Endometrial microvascular endothelial cells (primary cell): ENCODE data around the genes SLC38A8 and WFDC1.

GRCh38 chr16:84042780-84043038 lies at the start of gene SLC38A8:
Gene SLC38A8, minus strand, starts transcription at chr16:84042795.
- RAMPAGE, long total RNA: no peak

GRCh38 chr16:84091372-84091846 lies 25.3 kb downstream of the MBTPS1 start:
- RAMPAGE, long total RNA: no peak

DNA sequence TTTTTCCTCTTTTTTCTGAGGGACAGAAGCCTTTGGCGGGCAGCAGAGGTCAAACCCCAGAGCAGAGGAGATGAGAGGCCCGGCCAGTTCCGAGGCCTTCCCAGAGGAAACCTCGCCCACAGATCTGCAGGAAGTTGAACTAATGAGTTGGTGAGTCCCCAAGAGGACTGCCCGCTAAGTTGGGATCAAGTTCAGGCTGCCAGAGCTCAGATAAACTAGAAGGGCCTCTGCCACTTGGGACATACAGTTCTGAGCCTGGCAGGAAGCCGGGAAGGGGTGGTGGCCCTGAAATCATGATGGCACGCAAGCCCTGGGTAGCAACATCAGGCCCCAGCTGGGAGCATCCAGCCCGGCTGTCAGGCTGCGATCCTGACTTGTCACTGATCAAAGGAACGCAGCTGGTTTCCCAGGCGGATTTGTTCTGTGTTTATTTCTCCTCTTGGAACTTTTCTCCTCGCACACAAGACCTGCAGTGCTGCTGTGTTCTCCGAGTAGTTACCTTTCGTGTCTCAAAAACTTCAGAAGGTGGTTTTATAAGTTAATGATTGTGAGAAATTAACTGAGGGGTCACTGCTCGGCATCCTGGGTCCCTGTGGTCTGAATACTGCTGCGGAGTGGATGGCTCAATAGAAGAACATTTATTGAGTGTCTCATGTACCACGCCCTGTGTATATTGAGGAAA lies 8.0 kb upstream of the WFDC1 start:
- RAMPAGE, long total RNA: no peak

DNA sequence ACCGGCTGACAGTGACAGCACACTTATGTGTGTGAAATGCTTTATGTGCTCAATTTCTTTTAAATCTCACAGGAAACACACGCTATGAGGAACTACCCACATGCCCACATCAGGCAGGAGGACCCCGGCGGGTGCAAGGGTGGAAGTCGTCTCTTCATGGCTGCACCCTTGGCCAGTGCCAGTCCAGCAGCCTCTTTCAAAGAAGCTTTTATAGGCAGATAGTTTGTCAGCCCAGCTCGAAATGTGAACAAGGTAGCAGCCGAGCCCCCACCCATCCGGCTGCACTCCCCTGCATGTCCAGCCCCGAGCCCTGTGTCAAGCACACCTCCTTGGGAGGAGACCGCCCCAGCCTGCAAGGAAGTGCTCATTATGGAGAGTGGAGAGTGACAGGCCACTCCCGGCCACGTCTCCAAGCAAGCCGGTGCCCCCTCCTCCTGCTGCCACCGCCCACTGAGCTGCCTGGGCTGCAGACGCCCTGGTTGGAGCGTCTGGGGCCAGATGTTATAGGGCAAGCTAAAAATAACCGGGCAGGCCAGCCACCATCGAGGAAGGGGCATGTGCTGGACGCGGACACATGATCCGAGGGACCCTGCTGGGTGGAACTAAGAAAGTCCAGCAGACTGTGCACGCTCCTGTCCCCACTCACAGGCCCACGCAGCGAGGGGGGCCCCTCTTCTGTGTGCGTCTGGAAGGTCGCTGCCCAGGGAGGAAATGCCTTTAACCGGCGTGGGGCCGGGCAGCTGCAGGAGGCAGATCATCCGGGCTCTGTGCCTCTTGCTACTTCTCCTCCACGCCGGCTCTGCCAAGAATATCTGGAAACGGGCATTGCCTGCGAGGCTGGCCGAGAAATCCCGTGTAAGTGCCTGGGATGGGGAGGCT lies at the start of gene WFDC1:
TSS of gene WFDC1 (plus strand) at position 618 of the 879 bp plus-strand sequence.
- RAMPAGE, long total RNA: no peak

DNA sequence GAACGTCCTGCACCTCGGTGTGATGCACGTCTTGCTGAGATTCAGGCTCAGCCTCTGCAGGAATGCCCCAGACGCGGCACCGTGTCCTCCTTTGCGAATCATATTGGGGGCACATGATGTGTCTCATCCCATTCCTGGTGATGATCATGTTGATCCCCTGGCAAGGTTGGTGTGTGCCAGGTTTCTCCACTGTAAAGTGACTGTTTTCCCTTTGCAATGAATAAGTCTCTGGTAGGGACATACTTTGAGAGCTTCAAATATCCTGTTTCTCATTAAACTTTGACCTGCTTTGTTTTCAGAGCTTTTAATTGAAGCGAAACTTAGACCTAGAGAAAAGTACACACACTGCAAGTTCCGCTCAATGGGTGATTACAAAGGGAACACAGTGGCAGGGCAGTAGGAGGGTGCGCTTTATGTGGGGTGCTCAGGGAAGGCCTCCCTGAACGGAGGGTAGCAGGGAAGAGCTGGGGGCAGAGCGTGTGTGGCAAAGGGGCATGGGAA lies 9.6 kb upstream of the ATP2C2 start:
- RAMPAGE, long total RNA: no peak

DNA sequence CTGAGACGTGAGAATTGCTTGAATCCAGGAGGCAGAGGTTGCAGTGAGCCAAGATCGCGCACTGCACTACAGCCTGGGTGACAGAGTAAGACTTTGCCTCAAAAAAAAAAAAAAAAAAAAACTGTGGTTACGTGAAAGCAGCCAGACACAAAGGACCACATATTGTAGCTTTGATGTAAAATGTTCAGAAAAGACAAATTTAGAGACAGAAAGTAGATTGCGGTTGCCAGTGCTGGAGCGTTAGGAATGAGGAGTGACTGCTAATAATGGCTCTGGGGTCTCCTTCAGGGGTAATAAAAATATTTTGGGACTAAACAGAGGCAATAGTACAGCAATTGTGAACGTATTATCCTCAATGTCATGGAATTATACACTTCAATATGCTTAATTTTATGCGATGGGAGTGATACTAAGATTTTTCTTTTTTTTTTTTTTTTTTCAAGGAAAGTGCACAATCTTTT lies 4.1 kb upstream of the MEAK7 start:
- RAMPAGE, long total RNA: no peak

GRCh38 chr16:84537614-84538259 lies 33.3 kb upstream of the MEAK7 start:
- RAMPAGE, long total RNA: no peak

DNA sequence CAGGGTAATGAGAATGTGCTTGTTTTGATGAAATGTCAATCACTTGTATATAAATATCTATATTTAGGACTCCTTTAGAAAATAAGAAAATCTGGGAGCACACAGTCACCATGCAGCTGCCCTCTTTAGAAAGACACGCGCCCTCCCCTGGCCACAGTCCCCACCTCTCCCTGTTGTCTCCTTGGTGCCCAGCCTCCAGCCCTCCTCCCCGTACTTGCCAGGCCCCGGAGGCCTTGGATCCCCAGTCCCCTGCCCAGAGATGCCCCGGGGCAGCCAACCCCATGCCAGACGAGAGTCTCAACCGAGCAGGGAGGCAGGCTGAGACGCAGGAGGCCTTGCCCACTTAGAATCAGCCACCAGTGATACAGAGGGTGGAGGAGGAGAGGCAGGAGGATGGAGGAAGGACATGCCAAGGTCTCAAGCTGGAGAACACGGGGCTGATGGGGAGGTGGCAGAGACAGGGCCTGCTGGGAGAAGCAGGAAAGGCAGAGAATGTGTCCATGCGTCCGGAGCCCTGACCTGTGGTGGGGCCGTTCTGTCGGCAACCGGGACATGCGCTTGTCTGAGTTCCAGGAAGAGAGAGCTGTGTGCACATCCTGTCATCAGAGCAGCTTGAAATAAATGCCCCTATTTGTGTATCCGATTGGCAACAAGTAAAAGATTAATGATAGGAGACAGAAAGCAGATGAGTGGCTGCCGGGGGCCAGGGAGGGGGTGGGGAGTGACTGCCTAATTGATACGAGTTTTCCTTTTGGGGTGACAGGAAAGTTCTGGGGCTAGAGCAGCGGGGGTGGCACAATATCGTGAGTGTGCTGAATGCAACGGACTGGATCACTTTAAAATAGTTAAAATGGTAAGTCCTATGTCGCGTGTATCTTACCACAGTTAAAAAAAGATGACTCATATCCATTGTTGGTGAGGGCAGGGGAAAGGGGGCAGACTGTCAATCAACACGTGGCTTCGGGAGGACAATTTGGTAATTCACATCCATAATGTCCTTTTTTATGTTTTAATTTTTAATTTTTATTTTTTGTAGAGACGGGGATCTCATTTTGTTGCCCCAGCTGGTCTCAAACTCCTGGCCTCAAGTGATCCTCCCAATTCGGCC lies 44.7 kb upstream of the MEAK7 start:
- RAMPAGE, long total RNA: no peak

DNA sequence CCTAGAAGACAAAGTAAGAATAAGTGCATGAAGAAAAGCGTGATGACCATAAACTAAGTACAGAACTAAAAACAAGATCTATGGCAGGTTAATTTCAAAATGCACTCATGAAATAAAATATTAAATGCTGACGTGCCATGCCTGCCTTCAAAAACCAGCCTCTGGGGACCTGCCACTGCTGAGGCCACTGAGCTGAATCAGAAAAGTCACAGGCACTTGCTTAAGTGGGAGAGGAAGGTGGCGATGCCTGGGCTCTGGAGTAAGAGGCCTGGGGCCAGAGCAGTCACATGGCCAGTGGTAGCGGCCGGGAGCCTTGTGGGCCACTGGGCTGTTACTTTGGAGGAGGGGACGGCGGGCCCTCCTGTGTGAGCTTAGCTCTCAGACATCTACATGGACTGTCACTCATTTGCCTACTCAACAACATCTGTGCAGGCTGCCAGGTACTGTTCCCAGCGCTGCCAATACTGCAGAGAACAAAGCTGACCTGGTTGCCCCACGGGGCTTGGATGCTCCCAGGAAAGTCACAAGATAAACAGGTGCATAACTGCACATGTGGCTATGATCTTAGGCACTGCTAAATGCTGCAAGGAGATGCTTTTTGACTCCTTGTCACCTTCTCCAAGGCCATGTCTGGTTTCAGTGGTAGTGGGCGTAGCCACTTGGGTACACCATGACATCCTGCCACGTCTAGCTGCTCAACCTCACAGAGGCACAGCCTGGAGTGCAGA lies 11.7 kb downstream of the COTL1 start:
- RAMPAGE, long total RNA: no peak

GRCh38 chr16:84737630-84738300 lies 38.0 kb downstream of the USP10 start:
- RAMPAGE, long total RNA: no peak

GRCh38 chr16:84776115-84776318 lies 43.8 kb upstream of the CRISPLD2 start:
- RAMPAGE, long total RNA: no peak

DNA sequence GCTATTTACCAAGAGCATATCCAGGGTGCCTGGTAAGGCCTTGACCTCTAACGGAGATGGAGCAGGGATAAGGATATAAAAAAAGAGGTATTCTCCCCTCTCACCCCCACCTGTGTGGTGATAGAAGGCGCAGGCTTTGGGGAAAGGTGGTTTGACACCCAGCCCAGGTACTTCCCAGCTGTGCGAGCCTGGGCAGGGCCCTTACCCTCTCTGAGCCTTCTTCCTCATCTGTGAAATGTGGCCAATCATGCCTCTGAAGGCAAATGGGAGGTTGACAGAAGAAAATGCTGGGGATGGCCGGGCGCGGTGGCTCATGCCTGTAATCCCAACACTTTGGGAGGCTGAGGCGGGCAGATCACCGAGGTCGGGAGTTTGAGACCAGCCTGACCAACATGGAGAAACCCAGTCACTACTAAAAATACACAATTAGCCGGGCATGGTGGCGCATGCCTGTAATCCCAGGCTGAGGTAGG lies 43.6 kb downstream of the CRISPLD2 start:
- RAMPAGE, long total RNA: no peak

DNA sequence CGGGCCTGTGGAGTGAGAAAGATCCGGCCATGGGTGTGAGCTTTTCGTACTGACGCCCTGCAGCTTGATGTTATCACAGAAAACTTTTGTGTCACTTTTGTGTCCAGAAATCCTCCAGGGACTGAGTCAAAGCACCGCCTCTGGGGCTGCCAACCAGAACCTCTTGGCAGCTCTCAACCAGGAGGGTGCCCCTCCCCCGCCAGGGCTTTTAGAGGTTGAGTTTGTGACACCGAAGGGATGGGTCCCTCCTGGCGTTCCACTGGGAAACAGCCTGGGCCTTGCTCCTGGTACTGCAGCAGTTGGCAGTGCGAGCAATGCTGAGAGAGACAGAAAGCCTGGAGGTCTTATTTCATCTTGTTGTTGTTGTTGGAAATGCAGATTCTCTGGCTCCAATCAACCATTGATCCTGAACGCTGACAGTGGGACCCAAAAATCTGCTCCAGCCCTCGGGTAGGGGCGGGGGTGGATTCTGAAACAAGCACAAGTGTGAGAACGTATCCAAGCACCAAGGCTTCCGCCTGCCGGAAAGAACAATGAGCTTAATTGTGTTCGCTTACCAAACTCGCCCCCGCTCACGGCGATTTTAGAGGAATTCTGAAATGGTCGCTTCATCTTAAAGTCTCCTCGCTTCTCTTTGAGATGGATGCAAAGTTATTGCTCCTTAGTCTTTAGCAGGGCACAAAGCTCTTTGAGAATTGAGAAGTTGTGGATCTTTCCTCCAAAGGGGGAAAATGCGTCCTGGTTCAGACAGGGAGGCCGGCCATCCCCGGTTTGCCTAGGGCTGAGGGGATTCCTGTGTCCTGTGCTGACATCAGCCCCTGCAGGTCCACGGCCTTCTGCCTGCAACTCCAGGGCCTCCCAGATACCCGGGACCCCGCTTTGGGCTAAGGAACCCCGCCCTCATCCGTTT lies 65.2 kb downstream of the CRISPLD2 start:
- RAMPAGE, long total RNA: no peak

- RAMPAGE, long total RNA: no peak
These were observed 69.1 kb downstream of the CRISPLD2 start for GRCh38 chr16:84888814-84889446.

DNA sequence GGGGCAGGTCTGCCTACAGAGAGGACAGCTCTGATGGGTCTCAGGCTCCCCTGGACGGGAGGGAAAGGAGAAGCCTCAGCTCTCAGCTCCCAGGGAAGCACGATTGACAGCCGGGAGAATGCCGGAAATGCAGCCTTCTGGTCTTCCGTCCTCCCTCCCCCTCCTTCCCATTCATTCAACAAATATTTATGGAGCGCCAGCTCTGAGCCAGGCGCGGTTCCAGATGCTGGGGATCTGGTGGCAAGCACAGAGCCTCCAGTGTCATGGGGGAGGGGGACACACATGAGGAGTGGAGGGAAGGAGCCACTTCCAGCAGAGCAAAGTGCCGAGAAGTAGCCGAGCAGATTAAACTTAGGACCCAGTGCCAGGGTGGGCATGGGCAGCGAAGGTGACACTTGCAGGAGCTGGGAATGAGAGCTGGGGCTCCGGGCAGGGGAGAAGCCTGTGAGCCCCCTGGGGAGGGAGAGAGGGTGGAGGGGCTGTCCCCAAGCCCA lies 62.1 kb upstream of the CIBAR2 start:
- RAMPAGE, long total RNA: no peak

DNA sequence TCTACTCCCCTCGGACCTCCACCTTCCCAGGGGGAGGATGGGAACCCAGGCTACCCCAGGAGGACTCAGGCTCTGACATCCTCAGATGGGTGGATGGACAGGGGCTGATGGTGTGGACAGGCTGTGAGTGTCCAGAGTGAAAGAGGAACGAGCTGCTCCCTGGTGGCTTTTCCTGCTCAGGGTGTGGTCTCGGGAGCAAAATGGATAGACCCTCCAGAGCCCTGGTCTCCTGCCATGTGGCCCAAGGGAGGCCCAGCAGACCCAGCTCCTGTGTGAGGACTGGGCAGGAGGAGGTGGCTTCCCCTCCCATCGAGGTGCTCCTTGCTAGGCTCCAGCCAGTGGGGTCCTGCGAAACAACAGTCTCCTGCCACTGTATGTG lies 120.1 kb upstream of the CIBAR2 start:
- RAMPAGE, long total RNA: no peak

DNA sequence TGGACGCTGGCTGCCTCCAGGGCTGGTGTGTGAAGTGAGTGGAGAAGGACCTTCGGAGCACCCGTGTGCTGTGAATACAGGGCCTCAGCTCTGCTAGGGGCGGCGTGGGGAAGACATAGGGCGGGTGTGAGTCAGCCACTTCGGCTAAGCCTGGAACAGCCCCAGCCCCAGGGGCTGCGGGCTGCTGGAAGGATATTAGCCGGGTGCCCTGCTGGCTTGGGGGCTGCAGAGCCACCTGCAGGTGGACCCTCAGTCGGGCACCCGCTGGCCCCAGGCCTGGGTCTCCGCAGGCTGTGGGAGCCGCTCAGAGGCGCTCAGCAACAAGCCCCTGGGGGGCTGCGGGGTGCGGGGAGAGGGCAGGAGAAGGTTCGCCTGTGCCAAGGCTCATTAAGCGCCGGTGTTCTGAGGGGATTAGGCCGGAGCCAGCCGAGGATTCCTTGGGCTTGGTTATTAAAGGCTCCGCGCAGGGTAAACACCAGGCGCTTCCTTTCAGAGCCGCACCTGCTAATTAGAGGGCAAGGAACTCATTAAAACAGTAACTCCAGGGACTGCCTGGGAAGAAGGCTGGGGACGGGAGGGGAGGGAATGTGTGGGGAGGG lies 217.1 kb upstream of the CIBAR2 start:
- RAMPAGE, long total RNA: no peak

- RAMPAGE, long total RNA: no peak
These were observed 243.0 kb upstream of the CIBAR2 start for GRCh38 chr16:85355248-85355752.

DNA sequence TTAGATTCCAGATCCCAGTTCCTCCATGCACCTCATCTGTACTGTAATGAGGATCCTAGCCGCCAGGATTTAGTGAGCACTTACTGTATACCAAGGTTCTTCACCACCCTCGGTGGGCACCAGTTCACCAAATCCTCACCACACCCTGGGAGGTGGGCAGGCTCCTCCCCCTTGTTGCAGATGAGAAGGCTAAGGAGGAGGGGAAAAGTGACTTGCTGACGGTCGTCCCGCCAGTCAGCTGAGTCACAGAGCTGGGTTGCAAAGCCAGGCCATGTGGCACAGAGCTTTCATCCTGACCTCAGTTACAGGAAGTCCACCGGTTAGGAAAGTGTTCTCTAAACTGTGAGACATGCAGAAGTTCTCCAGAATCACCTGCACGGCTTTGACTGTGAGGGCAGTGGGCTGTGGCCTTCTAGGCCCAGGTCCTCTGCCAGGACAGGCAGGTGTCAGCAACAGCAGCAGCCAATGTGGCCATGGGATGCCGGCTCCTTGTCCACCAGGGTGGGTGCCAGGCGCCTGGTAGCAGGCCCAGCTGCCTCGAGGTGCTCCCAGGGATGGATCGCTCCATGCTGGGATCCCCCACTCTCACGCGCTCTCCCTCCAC lies 240.3 kb upstream of the GSE1 start:
- RAMPAGE, long total RNA: no peak

DNA sequence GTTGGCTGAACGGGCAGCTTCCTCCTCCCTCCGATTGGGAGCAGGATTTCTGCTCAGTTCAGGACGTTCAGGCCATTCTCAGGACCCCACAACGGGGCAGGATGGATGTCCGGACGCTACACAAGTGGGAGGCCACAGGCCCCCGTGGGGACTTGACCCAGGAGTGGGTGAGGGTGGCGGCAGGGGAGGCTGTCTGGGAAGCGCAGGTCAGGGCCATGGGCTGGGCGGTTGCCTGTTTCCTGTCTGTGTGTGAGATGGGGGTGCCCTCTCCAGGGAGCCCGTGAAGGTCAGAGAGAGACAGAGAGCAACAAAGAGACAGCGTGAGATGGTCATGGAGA lies 216.6 kb upstream of the GSE1 start:
- RAMPAGE, long total RNA: no peak